Subcutaneous adipose tissue (tissue), 3 donors: ENCODE results near the genes INKA2, DDX20 and MAGI3.

GRCh38 chr1:111535643-111536394 is 32.4 kb upstream of the ADORA3 start:
- PRO-cap: bidirectional peak, plus-strand start at chr1:111536134, minus-strand start at chr1:111536010
- RAMPAGE, long total RNA, 3 experiments: no peak in any of the 3 experiments

GRCh38 chr1:111684045-111684561 is 55.1 kb downstream of the INKA2 start:
- PRO-cap: no peak
- RAMPAGE, long total RNA, 3 experiments: no peak in any of the 3 experiments

- PRO-cap: bidirectional peak, plus-strand start at chr1:111739542, minus-strand start at chr1:111739389
- RAMPAGE, long total RNA, 3 experiments: start-site peak on the plus strand in 1 of 3 experiments, at chr1:111739932-111739949 at its widest, 6 reads per replicate; start-site peak on the minus strand in 1 of 3 experiments, at chr1:111739363-111739403 at its widest, 50 reads per replicate
Observed at GRCh38 chr1:111739324-111740085, at the start of gene INKA2. INKA2 (minus strand) TSS chr1:111739395.

GRCh38 chr1:111755309-111756393 is at the start of gene DDX20:
DDX20 (plus strand) TSS chr1:111755901.
- PRO-cap: bidirectional peak, plus-strand start at chr1:111755570, minus-strand start at chr1:111755486; bidirectional peak, plus-strand start at chr1:111755903, minus-strand start at chr1:111755824
- RAMPAGE, long total RNA, 3 experiments: start-site peak on the plus strand in 3 of 3 experiments, at chr1:111755901-111755930 at its widest, 54 to 262 reads per replicate

DNA sequence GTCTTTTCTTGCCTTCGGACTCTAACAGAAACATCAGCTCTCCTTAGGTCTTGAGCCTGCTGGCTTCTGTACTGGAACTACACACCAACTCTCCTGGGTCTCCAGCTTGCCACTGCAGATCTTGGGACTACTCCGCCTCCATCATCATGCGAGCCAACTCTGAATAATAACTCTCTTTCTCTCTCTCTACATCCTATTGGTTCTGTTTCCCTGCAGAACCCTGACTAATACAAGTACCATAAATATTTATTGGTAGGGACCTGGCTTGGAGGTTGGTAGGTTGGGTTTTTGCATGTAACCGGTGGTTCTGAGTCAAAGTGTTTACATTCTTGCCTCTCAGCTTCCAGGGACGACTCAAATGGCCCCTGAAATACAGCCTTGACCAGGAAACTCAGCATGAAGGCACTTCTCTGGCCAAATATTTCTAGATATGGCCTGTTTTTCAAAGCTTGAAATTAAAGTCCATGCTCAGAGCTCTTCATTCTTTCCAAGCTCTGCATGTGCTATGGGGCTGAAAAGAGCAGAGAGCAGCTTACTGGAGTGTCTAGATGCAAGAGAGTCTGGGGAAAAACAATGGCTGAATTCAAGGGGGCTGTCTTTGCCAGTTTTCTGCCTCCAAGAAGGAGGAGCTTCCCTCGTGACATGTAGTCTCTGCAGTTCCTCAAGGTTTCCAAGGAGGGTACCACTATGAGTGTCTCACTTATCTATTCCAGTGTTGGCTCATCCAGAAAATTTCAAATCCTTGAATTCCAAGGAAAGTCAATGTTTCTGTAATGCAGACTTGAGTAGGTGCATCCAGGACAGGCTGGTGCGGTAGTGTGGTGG is 110.2 kb downstream of the KCND3 start:
- PRO-cap: no peak
- RAMPAGE, long total RNA, 3 experiments: no peak in any of the 3 experiments

DNA sequence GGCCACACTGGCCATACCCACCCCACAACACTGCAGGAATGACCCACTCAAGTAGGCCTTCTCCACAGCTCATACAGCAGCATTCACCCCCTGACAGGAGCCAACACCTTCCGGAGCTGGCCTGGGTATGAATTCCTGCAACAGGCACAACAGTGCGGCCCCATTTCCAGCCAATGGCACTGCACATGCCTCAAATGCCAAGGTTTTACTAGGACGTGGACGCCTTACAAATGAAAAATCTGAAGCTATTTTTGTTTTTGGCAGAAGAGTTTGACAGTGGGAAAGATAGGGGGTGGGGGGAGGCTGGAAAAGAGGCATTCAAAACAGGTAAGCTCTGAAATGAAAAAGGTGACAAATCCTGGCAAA is 1.9 kb downstream of the KCND3 start:
- PRO-cap: no peak
- RAMPAGE, long total RNA, 3 experiments: no peak in any of the 3 experiments

GRCh38 chr1:111992465-111993012 is 3.1 kb upstream of the KCND3 start:
- PRO-cap: no peak
- RAMPAGE, long total RNA, 3 experiments: no peak in any of the 3 experiments

- PRO-cap: no peak
- RAMPAGE, long total RNA, 3 experiments: no peak in any of the 3 experiments
Observed at GRCh38 chr1:112020578-112020943, 31.1 kb upstream of the KCND3 start.

DNA sequence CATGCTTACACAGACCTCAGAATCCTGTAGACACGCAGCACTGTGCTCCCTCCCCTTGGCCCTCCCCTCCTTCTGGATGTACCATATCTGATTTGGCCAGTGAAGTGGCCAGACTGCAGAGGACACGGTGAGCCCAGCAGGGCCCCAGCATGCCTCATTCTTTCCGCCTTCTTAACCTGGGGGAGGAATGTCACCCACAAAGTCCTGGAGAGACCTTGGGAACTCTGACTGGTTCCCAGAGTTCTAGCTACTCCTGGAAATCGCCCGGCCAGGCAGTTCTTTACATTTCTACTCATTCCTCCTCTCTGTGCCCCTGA is 74.4 kb upstream of the KCND3 start:
- PRO-cap: no peak
- RAMPAGE, long total RNA, 3 experiments: no peak in any of the 3 experiments

DNA sequence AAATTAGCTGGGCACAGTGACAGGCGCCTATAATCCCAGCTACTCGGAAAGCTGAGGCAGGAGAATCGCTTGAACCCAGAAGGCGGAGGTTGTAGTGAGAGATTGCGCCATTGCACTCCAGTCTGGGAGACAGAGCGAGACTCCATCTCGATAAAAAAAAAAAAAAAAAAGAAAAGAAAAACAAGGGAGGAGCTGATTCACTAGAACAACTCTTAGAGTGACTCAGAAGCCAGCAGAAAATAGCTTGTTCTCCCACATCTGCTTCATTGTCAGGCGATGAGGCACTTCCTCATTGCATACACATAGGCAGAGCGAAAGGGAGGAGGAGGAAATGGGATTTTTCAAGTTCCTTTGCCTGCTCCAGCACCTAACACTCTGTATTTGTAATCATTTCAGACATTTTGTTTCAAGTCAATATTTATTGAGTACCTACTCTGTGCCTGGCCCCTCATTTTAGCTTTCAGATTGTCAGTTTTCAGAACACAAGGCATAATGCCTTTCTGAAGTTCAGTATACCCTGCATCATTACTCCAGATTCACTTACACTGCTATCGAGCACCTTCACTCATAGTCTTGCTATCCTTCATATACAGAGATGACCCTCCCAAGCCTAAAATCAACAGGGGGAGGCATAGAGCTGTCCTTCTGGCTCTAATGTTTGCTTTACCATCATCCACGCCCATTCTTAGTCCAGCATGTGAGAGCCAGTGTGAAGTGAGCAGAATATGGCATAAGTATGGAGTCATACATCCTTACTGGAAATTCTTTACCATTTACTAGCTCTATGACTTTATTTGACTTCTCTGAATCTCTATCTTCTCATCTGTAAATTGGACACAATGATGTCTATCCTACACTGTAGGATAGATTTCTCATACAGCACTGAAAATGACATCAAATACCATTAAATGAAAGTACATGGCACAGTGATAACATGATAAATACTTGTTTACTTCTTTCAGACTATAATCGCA is 1.7 kb upstream of the CTTNBP2NL start:
- PRO-cap: bidirectional peak, plus-strand start at position 266 of the sequence, minus-strand start at position 268 of the sequence
- RAMPAGE, long total RNA, 3 experiments: no peak in any of the 3 experiments

DNA sequence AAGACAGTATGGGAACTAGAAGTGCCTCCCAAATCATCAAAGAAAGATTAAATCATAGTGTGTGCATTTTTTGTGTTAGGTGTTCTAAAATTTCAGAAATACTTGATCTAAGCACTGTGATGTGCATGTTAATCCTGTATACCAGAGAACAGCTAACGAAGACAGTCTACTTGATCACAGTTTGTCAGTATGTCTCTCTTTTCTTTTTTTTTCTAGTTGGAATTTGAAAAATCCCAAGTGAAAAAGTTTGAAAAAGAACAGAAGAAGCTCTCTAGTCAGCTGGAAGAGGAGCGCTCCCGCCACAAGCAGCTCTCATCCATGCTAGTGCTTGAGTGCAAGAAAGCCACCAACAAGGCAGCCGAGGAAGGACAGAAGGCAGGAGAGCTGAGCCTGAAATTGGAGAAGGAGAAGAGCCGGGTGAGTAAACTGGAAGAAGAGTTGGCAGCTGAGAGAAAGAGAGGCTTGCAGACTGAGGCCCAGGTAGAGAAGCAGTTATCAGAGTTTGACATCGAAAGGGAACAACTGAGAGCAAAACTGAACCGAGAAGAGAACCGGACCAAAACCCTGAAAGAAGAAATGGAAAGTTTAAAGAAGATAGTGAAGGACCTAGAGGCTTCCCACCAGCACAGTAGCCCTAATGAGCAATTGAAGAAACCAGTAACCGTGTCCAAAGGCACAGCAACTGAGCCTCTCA is 52.9 kb upstream of the WNT2B start:
- PRO-cap: no peak
- RAMPAGE, long total RNA, 3 experiments: no peak in any of the 3 experiments

GRCh38 chr1:112687968-112689186 is 13.9 kb downstream of the MOV10 start:
- PRO-cap: no peak
- RAMPAGE, long total RNA, 3 experiments: no peak in any of the 3 experiments

GRCh38 chr1:112704780-112705756 is 1.9 kb downstream of the RHOC start:
- PRO-cap: bidirectional peak, plus-strand start at chr1:112705301, minus-strand start at chr1:112705096; bidirectional peak, plus-strand start at chr1:112705508, minus-strand start at chr1:112705477
- RAMPAGE, long total RNA, 3 experiments: no peak in any of the 3 experiments

GRCh38 chr1:112818772-112819644 is 100.3 kb downstream of the TAFA3 start:
- PRO-cap: no peak
- RAMPAGE, long total RNA, 3 experiments: no peak in any of the 3 experiments

- PRO-cap: no peak
- RAMPAGE, long total RNA, 3 experiments: no peak in any of the 3 experiments
Observed at GRCh38 chr1:112928942-112929546, 27.0 kb downstream of the SLC16A1 start.

- PRO-cap: no peak
- RAMPAGE, long total RNA, 3 experiments: no peak in any of the 3 experiments
Observed at GRCh38 chr1:113197609-113198302, 124.8 kb downstream of the LRIG2 start.

DNA sequence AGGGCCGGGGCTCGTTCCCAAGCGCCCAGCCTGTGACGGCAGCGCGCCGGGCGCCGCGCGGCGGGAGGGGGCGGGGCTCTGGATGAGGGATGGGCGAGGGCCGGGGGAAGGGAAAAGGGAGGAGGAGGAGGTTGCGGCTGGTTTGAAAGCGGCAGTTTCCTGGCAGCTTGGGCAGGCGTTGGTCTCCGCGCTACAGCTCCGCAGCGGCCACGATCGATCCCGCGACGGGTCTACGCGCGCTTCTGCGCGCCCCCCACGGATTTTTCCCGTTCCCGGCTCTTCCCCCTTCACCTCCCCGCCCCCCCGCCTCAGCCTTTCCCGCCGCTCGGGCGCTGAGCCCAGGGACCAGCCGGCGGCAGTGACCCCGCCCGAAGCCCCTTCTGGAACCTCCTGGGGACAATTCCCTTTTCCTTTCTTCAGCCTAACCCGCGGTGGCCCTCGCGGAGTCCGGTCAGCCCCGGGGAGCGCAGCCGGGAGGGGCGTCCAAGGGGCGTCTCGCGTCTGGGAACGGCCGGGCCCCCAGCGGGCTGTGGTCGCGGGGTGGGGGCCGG is at the start of gene MAGI3:
Gene MAGI3, plus strand, starts transcription at position 154 of the 551 bp plus-strand sequence.
- PRO-cap: bidirectional peak, plus-strand start at position 113 of the sequence, minus-strand start outside the sequence
- RAMPAGE, long total RNA, 3 experiments: start-site peak on the plus strand in 1 of 3 experiments, centred at position 134 of the sequence, 27 reads per replicate

DNA sequence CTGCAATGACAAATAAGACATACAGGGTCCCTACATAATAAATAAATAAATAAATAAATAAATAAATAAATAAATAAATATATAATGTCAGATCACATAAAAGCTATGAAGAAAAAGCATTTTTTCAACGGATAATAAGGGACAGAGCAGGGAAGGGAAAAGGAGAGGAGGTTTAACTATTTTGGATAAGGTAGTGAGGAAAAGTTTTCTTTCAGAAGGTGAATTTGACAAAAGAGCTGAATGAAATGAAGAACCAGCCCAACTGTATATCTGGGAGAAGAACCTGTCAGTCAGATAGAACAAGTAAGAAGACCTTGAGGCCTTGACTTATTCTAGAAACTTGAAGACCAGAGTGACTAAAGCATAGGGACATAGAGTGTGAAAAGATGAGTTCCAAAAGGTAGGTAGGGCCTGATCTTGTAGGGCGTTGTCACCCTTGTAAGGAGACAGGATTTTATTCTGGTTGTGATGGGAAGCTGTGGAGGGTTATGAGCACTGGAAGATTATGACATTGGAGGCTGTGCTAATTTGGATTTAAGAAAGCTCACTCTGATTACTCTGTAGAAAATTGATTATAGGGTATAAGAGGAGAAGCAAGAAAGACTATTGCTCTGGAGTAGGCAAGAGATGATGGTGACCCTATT is 115.3 kb downstream of the MAGI3 start:
- PRO-cap: no peak
- RAMPAGE, long total RNA, 3 experiments: no peak in any of the 3 experiments

DNA sequence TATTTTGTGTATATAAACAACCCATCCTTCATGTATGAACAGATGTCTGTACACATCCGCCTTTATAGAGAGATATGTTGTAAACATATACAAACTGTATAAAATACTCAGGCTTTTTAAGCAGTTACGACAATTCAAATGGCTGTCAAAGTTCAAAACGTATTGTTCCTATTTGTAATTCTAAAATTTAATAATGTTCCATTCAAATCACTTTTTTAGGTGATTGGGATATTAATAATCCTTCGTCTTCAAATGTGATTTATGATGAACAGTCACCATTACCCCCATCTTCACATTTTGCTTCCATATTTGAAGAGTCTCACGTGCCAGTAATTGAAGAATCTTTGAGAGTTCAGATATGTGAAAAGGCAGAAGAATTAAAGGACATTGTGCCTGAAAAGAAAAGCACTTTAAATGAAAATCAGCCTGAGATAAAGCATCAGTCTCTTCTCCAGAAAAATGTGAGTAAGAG is 76.6 kb downstream of the PHTF1 start:
- PRO-cap: no peak
- RAMPAGE, long total RNA, 3 experiments: no peak in any of the 3 experiments

GRCh38 chr1:113804636-113805152 is 7.6 kb downstream of the RSBN1 start:
- PRO-cap: no peak
- RAMPAGE, long total RNA, 3 experiments: no peak in any of the 3 experiments